Bronchus fibroblast of lung (primary cell): ENCODE measurements around the genes CMTM6 and DYNC1LI1.

DNA sequence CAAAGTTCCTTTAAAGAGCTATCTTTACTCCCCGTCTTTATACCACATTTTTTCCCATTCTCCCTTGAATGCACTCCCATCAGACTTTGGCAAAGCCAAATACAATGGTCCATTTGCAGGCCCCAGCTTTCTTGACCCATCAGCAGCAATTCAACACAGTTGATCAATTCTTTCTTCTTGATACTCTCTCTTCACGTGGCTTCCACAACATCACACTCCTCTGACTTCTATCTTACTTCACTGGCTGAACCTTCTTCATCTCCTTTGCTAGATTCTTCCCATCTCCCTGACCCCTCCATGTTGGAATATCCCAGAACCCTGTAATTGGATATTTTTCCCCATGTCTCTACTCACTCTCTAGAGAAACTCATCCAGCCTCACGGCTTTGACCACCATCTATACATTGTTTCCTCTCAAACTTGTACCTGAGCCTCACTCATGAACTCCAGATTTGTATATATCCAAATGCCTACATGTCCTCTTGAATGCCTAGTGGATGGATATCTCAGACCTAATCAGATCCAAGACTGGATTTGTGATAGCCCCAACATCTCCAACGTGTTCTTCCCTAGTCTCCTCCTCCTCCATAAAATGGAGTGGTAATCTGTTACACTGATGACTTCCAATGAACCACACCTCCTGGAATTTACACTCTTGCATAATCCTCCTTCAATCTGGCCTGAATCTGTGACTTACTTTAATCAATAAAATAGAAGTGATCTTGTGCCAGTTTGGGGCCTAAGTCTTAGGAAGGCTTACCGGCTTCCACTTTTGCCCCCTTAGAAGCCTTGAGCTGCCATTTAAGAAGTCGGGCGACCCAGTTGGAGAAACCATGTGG is 163.9 kb downstream of the STT3B start:
- RAMPAGE, long total RNA = no peak

GRCh38 chr3:32153390-32153958 is 47.1 kb downstream of the GPD1L start:
- RAMPAGE, long total RNA = no peak

DNA sequence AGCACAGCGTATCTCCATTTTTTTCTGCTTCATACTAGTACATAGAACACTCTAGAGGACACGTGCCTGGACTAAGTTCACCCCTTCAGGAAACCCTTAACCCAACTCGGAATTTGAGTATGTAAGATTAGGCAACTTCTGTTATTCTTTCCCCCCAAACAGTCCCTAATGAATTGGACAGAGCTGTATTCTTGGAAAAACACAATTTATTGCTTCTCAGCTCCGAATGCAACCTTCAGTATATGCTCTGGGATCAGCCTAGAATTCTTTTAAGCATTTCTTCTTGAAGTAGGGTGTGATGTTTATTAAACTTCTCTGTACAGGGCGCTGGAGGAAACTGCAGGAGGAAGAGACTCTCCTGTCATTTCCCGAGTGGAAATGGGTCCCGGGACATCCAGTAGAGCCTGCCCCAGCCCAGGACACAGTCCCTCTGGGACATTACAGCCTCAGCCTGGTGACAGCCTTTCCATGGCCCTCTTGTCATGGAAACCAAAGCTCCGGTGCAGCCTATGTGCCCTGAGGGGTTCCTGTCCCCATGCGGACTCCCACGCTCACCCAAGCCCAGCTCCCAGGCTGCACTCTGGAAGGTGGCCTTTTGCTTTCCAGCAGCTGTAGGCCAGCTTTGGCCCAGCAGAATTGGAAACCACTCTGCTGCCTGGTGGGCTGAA is 37.2 kb upstream of the CMTM8 start:
- RAMPAGE, long total RNA = no peak

DNA sequence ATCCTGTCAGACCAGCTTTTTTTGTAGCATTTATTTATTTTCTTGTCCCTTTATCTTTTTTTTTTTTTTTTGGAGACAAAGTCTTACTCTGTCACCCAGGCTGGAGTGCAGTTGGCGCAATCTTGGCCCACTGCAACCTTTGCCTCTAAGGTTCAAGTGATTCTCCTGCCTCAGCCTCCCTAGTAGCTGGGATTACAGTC is 14.7 kb downstream of the CMTM8 start:
- RAMPAGE, long total RNA = no peak

DNA sequence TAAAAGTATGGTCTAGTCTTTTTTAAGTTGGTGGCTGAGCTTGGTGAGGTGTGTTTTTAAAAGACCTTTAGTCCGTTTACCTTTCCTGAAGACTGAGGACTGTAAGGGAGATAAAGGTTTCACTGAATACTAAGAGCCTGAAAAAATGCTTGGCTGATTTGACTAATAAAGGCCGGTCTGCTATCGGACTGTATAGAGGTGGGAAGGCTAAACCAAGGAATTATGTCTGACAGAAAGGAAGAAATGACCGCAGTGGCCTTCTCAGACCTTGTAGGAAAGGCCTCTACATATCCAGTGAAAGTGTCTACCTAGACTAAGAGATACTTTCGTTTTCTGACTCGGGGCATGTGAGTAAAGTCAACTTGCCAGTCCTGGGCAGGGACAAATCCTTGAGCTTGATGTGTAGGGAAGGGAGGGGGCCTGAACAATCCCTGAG is 40.6 kb downstream of the CMTM6 start:
- RAMPAGE, long total RNA = no peak

DNA sequence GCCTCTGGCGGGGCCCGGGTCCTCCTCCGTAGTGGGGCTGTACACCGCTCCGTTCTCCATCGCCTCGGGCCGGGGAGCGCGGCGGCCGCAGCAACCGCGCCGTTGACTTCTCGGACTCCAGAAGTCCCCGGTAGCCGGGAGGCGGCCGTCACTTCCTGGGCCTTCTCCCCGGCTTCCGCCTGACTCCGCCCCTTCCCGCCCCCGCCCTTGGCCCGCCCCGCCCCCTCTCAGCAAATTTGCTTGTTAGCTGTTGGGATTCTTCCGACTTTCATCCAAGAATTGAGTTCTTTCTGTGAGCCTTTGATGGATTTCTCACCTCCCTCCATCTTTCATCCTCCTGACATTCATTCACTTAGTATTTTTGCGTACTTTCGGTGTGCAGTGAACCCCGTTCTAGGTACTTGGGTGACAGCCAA is at the start of gene CMTM6:
Gene CMTM6, minus strand, starts transcription at position 167 of the 416 bp plus-strand sequence.
- RAMPAGE, long total RNA = start-site peak on the minus strand centred at position 137 of the sequence, 51 bp wide, 1,715 and 763 reads in 2 replicates

DNA sequence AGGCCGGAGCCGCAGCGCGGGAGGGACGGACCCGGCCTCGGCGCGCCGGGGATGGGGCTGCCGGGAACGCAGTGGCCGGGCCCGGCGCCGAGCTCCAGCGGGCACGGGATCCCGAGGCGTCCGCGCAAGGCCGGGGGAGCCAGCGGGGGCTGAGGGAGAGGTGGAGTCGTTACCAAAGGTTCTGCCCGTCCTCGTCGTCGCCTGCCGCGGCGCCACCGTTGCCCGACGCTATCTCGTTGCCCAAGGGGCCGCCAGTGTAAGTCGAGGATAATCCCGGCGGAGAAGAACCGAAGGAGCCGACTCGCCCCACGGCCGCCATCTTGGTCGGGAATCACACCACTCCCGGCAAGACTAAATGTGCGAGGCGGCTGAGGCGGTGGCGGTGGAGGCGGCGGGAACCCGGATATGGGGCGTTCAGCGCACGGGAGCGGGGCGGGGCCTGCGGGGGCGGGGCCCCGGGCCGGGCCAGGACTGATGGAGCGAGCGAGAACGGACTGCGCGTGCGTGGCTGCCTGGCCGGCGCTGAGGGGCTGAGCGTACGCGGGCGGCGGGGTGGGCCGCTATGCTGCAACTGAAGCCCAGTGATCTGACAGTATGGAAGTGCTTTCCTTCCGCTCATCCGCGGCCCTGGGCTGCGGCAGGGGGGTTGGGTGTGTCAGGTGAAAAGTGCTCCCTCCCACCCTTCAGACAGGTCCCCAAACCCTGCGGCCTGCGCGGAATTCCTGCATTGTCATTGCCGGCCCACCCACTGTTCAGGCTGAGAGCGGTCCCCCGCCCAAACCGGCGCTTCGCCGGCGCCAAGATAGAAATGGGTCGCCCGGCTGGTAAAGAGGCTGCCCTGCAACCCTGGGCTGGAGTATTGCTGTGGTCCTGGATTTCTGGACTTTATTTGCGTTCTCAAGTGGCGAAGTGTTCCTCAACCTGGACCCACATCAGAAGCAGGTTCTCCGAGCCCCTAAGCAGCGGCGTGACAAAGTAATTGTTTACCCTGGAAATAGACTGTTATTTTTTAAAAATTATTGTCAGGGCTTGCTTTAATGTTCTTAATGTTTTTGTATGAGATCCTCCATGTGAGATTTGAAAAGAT is at the start of gene DYNC1LI1:
Gene DYNC1LI1, minus strand, starts transcription at position 407 of the 1,087 bp plus-strand sequence.
- RAMPAGE, long total RNA = start-site peak on the minus strand centred at position 361 of the sequence, 72 bp wide, 1,885 and 4,048 reads in 2 replicates

DNA sequence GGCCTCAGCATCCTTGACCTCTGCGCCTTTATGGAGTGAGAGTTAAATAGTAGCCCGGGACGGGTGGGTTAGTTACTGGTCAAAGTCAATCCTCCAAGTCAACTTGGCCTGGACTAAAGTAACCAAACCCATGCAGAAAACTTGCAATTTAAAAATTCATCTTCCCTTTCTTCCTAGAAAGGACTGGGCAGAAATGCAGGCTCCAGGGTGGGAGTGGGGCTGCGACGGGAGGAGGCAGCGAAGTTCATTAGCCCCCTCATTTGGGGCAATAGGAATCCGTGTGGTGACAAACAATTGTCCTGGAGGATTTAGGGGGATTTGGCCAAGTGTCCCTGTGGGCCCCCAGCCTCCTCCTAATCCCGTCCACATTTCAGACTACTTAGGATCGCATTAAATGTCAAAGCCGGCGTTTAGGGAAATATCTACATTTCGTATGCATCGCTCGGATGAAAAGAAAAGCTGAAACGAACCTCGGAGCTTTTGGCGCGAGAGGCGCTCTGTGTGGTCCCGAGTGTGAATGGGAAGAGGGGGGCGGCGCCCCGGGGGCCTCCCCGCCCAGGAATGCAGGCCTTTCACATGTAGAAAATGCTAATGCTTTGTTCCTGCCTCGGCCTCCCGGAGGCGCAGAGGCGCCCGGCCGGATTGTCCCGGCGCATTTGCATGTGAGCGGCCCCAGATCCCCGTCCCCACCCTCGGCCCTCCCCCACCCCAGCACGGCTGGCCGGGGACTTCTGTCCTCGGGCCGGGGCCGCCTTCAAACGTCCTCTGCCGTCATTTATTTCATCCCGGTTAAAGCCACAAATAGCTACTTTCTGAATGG is 37.2 kb upstream of the TRIM71 start:
- RAMPAGE, long total RNA = no peak

GRCh38 chr3:32961017-32961750 is 9.7 kb downstream of the CCR4 start:
- RAMPAGE, long total RNA = no peak

DNA sequence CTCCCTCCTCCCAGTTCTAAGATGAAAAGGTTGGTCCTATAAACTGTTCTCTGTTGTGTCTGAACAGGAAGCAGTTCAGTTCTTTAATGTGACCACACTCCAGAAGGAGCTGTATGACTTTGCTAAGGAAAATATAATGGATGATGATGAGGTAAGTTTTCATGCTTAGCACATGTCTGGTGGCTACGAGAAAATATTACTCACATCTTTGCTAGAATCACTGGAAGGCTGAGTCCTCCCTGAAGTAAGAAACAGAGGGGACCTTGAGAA is 20.2 kb downstream of the CRTAP start:
- RAMPAGE, long total RNA = no peak

- RAMPAGE, long total RNA = no peak
Measured at GRCh38 chr3:33406723-33407052, 33.5 kb downstream of the UBP1 start.

- RAMPAGE, long total RNA = no peak
Measured at GRCh38 chr3:33714549-33715047, 3.5 kb downstream of the CLASP2 start.

DNA sequence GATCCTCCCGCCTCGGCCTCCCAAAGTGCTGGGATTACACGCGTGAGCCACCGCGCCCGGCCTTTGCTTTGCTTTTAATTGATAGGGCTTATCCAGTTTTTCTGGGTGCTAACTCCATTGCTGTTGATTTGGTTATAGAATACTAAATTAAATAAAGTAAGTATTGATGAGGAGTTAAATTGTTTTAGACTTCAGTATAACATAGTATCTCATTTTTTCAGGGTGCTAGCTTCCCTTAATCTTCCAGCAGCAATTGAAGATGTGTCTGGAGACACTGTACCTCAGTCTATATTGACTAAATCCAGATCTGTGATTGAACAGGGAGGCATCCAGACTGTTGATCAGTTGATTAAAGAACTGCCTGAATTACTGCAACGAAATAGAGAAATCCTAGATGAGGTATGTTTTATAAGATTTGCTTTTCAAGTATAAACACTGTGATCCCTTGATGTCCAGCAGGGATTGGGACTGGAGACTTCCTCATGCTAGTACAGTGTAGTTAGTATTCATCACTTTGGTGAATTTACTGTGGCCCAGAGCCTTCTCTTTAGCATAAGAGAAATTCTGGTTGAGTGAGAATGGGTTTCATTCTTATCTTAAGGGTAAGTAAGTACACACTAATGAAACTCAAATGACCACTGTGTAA is 43.4 kb downstream of the PDCD6IP start:
- RAMPAGE, long total RNA = no peak

DNA sequence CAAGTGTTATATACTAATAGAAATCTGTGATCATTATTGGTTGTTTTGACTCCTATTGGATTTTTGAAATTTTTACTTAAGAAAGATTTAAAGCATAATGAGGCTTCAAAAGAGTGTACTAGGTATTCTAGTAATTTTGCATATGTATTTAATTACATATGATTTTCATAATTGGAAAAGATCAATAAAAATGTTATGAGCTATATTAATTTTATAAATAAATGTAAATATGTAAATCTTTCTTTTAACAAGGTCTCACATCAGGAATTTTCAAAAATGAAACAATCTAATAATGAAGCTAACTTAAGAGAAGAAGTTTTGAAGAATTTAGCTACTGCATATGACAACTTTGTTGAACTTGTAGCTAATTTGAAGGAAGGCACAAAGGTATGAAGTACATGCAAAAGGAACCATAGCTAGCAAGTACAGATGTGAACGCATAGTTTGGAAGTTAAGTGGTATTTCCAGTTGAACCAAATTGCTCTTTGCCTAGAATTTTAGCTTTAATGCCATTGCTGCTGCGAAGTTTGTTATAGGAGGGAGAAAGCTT is 55.3 kb downstream of the PDCD6IP start:
- RAMPAGE, long total RNA = no peak

GRCh38 chr3:33878300-33878808 is 79.9 kb downstream of the PDCD6IP start:
- RAMPAGE, long total RNA = no peak

- RAMPAGE, long total RNA = no peak
Measured at GRCh38 chr3:34418908-34419223, 620.4 kb downstream of the PDCD6IP start.

DNA sequence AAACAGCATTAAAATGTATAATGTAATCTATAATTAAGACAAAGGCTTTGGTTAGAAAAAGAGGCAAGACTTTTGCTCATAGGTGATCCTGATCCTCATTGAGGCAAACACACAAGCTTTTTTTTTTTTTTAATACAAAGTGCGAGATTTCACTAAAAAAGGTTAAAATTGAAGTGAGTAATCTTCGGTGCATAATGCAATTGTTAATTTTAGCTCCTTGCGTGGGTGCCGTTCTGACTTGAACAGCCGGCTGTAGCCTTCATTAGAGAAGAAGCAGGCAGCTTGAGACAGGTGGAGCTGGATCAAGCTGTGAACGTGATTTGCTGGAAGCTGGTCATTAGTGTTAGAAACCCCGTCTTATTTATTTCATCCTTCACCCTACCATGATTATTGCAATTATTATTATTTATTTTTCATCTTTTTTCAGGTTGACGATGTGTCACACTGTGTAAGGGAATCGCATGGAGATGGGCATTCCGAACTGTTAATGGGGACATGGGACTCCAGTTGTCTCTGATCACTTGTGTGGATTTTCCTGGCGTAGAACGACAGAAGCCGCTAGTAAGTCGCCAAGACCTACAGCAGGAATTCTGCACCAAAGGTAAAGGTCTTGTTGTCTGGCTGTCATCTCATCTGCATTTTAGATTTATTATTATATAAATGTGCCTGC is 40.2 kb downstream of the ARPP21 start:
- RAMPAGE, long total RNA = no peak

DNA sequence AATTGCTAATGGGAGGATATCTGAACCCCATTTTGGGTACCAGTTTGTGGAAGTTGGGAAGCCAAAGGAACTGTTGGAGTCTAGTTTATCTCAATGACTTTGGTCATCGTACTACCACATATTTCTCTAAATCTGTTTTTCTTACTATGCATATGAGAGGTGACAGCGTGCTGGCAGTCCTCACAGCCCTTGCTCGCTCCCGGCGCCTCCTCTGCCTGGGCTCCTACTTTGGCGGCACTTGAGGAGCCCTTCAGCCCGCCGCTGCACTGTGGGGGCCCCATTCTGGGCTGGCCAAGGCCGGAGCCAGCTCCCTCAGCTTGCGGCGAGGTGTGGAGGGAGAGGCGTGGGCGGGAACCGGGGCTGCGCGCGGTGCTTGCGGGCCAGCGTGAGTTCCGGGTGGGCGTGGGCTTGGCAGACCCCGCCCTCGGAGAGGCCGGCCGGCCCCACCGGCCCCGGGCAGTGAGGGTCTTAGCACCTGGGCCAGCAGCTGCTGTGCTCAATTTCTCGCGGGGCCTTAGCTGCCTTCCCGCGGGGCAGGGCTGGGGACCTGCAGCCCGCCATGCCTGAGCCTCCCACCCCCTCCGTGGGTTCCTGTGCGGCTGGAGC is 72.8 kb downstream of the STAC start:
- RAMPAGE, long total RNA = no peak

- RAMPAGE, long total RNA = no peak
Measured at GRCh38 chr3:36831106-36831758, 66.9 kb upstream of the DCLK3 start.

- RAMPAGE, long total RNA = no peak
Measured at GRCh38 chr3:36856791-36857949, 87.7 kb downstream of the TRANK1 start.